Parietal lobe (tissue), 2 donors: Measurements from ENCODE around the genes WNT7B and TRMU.

DNA sequence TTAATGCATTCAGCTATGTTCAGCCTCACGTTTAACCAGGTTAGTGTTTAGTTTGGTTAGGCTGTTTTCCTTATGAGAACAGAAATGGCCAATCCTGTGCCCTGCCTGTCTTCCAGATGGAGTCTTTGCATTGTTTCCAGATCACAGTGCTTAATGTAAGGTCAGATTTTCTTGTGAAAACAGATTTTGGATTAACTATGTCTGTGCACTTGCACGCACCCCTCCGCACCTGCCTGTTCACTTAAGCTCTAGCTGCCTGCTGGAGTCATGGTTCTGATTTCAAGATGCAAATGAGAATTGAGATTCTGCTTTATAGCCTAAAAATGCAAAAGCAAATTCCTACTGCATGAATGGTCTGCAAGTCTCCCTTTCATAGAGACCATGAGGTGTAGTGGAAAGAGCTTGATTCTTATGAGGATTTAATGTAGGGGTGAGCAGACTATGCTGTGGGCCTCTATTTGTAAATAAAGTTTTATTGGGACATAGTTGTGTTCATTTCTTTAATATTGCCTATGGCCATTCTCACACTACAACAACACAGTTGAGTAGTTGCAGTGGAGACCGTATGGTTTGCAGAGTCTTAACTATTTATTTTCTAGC lies 106.0 kb downstream of the ATXN10 start:
- RAMPAGE, long total RNA: no peak

- RAMPAGE, long total RNA: no peak
Observed at GRCh38 chr22:45976889-45977725, at the start of gene WNT7B. TSS of gene WNT7B (minus strand) at chr22:45977162.

- RAMPAGE, long total RNA: no peak
Observed at GRCh38 chr22:46040376-46041563, 63.8 kb upstream of the WNT7B start.

- RAMPAGE, long total RNA: no peak
Observed at GRCh38 chr22:46045516-46046017, 68.6 kb upstream of the WNT7B start.

GRCh38 chr22:46066655-46067421 lies 83.5 kb upstream of the PPARA start:
- RAMPAGE, long total RNA: no peak

- RAMPAGE, long total RNA: no peak
Observed at GRCh38 chr22:46090765-46091350, 59.5 kb upstream of the PPARA start.

DNA sequence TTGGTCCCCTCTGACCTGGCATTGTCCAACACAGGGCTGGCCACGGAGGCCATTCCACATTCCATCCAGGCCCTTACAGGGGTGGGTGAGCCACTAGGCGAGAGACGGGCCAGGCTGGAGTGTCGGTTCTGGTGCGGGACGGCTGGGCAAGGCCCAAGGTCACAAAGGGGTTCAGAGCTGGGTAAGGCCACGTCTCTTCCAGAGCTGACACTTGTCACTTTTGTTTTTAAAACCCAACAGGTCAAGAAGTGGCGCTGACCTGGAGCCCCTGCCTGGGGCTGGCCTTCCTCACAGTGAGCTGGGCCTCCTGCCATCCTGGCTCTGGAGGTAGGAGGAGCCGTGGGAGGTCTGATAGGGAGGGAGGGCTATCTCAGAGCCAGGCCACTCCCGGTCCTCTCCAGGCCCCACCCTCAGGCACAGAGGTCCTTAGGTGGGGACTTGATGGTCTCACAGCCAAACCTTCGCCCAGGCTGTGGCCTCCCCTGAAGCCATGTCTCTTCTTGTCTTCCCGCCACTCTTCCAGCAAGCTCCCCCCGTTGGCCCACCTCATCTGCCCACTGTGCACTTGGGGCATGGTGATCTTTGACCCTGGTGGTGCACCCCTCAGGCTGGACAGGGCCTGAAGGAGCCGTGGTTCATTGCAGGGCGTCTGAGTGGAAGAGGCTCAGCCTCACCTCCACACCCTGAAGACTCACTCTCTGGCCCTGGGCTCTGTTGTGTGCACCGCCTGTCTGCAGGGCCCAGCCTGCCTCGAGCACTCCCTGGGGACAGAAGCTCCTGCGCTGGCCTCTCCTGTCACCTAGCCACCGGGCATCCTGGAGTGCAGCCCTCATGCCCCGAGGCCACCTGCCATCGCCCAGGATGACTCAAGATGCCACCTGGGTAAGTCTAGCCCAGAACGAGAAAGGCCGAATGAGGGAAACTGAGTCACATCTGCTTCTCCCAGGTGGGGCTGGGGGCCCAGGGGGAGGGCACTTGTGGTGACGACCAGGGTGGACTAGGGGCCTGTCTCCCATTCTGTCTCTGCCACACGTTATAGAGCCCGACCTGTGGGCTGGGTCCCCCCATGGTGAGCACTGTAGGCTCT lies 41.0 kb upstream of the PPARA start:
- RAMPAGE, long total RNA: no peak

DNA sequence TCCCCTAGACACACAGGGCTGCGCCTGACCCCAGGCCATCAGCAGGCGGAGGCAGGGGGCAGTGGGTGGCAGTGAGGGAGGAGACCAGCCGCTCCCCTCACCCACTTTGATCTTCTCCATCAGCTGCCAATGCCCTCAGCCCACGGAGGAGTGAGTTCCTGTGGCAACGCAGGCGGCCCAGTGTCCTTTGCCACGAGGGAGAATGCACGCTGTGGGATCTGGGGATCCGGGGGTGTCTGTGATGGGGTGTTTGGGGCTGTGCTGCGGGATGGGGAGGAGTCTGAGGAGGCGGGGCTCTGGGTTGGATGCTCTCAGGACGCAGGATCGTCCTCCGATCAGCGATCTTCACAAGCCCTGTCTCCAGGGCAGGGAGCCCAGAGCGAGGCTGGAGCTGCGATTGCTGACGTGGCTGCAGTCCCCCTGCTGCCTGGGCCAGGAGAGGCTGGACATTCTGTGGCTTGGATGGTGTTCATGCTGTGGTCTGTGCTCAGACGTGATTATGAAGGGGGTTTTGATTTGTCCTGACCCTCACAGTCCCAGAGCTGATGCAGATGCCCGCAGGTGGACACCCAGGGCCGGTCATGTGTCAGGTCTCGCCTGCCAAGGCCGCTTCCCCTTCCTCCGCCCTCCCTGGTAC lies 30.3 kb upstream of the PPARA start:
- RAMPAGE, long total RNA: no peak

- RAMPAGE, long total RNA: no peak
Observed at GRCh38 chr22:46126076-46126290, 24.3 kb upstream of the PPARA start.

- RAMPAGE, long total RNA: no peak
Observed at GRCh38 chr22:46129135-46130288, 20.8 kb upstream of the PPARA start.

GRCh38 chr22:46203076-46203569 lies 47.0 kb downstream of the CDPF1 start:
- RAMPAGE, long total RNA: no peak

DNA sequence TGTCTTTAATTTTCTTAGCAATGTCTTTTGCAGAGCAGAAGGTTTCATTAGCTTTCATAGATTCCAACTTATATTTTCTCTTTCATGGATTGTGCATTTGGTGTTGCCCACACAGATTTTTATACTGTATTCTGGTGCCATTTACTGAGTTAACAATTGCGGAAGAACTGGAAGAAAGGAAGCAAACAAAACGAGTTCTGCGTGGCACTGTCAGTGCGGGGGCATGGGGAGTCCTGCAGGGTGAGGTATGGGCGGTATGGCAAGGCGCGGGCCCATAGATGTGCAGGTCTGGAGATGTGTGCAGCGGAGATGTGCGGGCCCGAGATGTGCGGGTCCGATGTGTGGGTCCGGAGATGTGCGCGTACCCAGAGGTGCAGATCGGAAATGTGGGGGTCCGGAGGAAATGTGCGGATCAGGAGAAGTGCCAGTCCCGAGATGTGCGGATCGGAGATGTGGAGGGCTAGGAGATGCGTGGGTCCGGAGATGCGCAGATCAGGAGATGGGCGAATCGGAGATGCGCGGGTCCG lies 36.1 kb downstream of the CDPF1 start:
- RAMPAGE, long total RNA: no peak

- RAMPAGE, long total RNA: no peak
Observed at GRCh38 chr22:46244166-46244699, 5.9 kb downstream of the CDPF1 start.

GRCh38 chr22:46335141-46336144 lies at the start of gene TRMU:
TSS of gene TRMU (plus strand) at chr22:46335714.
- RAMPAGE, long total RNA: no peak

DNA sequence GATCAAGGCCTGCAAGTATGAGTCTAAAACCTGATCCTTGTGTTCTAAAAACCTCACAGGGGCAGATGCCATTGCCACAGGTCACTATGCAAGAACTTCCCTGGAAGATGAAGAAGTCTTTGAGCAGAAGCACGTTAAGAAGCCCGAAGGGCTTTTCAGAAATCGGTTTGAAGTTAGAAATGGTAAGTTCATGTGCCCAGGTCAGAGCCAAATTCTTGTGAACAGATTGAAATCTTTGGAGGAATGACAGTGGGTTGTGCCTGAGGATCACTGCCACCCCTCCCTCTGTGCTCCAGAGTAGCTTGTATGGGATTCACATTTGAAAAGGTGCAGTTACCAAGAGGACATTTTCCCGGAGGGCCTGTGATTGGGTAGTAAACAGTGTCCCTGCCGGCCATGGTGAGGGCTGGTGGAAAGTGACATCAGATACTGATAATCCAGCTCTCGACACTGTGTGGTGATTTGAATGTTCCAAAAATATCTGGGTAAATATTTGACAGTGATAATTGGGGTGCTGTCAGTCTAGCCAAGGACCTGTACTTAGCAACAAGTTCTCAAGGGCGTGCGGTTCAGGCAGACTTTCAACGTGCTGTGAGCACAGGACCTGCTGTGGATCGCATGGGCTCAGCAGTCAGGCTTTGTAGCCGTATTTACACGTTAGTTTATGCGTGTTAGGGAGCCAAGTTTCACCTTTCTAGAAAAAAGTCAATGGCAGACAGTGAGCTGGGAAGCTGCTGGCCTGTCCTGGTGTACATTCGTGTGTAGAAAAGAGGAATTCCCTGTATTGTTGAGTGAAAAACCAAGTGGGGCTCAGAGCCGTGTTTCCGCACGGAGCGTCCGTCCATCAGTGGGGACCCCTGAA lies 11.1 kb downstream of the TRMU start:
- RAMPAGE, long total RNA: no peak

DNA sequence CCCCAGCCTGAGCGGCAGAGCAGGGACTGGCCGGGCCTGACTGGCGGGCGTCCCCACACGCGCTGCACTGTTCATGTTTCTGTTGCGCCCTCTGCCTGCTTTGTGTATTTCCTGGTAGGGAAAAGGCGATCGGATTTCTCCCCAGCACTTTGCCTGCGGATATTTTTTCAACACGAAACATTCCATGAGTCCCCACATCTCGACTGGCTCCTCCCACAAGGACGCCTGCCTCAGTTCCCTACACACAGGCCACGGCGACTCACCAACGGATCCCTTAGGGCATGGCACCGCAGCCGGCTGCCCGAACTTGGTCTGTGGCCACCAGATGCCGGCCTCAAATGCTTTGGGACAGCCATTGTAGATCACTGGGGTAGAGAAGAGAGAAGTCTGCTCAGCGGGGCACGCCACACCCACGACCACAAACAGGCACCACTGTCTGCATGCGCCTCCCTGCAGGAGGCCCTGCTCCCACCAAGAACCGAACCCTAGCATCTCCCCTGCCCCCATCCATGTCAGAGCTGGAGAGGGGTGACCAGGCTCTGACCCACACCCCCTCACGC lies 55.5 kb downstream of the TRMU start:
- RAMPAGE, long total RNA: no peak

DNA sequence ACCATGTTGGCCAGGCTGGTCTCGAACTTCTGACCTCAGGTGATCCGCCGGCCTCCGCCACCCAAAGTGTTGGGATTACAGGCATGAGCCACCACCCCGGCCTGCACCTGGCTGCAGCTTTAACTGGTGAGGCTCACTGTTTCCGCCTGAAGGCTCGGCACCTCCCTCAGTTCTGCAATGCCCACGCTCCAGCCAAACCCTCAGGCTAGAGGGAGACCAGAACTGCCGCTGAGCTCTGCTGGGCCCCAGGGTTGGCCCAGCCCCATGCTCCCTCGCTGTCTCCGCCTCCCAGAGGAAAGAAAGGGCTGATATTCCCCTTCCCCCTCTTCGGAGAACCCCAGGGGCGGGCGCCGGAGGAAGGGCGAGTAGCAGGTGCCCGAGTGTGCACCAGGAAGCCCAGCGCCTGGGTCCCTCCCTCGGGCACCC lies 73.0 kb downstream of the TRMU start:
- RAMPAGE, long total RNA: no peak

DNA sequence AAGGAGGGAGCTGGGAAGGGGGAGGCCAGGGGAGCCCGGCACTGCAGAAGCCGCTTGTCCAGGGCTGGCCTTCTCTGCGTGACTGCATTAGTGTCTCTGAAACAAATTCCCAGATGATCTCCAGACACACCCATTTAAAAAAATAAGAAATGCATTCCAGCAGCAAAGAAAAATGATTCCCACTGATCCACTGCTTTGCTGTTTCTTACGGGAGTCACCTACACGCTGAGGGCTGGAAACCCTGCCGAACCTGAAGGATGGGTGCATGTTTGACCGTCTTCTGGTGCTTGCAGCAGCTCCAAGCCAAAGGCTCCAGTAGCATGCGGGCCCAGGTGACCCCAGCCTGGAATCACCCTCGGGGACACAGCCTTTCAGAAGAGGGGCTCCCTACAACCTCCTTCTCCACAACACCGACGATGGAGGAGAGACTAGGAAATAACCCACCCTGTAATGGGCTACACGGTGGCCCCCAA lies 86.1 kb downstream of the CELSR1 start:
- RAMPAGE, long total RNA: no peak

GRCh38 chr22:46453056-46453495 lies 84.3 kb downstream of the CELSR1 start:
- RAMPAGE, long total RNA: no peak

DNA sequence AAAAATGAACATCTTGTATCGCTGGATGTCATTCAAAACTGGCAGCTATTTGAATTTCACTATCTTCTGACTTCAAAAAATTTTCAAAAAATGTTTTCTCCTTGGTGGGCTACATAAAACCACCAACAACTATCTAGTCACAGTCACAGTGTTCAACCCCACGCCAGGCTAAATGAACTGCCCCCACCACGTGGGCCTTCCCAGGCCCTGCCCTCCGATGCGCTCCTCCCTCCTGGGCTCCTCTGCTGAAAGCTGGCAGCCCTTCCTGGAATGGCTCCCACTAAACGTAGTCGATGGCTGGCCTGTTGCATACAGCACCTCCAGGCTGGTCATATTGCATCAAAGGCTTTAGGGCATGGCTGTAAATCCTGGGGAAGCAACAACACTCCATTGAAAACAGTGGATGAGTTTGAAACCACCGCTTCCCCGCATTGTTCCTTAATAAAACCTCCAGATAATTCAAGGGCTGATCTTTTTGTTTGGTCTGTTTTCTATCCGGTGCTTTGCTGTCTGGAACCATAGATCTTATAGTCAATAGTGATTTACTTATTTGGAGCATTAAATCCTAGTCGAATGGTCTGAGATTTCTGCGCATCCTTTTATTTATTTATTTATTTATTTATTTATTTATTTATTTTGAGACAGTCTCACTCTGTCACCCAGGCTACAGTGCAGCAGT lies 6.7 kb downstream of the CELSR1 start:
- RAMPAGE, long total RNA: no peak